ENCODE measurements around the genes PA2G4, BAZ2A and ATP5F1B.

DNA sequence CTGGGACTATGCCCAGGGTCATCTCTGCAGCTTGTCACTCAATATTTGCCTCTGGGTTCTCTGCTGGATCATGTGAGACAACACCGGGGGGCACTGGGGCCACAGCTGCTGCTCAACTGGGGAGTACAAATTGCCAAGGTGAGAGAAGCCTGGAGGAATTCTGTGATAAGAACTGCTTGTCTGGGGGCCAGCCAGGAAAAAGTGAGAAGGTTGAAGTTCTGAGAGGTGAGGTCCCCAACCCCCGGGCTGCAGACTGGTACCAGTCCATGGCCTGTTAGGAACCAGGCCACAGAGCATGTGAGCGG lies 7.3 kb upstream of the PA2G4 start:
- PRO-cap: no peak
- RRBS: no CpG with 5 or more reads among the region's 3 CpGs

DNA sequence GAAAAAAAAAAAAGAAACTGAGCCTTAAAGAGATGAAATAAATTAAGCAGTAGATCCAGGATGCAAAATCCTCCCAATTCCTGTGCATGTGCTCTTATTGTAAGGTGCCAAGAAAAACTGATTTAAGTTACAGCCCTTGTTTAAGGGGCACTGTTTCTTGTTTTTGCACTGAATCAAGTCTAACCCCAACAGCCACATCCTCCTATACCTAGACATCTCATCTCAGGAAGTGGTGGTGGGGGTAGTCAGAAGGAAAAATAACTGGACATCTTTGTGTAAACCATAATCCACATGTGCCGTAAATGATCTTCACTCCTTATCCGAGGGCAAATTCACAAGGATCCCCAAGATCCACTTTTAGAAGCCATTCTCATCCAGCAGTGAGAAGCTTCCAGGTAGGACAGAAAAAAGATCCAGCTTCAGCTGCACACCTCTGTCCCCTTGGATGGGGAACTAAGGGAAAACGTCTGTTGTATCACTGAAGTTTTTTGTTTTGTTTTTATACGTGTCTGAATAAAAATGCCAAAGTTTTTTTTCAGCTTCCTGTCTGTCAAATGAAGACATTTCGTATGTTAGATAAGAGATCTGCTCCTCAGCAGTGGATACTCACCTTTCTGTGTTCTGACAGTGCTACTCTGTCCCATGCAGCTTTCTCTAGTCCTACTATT lies 1.3 kb upstream of the PA2G4 start:
- PRO-cap: no peak
- RRBS: no CpG with 5 or more reads among the region's 5 CpGs

DNA sequence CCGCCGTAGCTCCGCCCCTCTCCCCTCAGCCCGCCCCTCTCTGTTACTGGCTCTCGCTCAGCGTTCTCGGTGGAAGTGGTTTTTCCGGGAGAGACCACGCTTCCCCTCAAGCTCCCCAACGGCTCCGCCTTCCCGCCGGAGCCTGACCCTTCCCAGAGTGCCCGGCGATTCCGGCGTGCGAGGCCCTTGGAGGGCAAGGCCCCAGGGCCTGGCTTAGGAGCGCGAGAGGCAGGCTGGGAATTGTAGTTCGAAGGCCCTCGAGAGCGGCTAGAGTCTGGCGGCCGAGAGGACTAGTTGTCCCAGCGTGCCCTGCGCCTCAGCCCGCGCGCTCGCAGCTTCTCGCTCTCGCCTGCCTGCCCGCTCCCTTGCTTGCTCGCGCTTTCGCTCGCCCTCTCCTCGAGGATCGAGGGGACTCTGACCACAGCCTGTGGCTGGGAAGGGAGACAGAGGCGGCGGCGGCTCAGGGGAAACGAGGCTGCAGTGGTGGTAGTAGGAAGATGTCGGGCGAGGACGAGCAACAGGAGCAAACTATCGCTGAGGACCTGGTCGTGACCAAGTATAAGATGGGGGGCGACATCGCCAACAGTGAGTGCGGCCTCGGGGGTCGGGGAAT lies at the start of gene PA2G4:
Gene PA2G4 (plus strand): TSS at position 319 of the 613 bp plus-strand sequence.
- PRO-cap: bidirectional peak, plus-strand start at position 421 of the sequence, minus-strand start outside the sequence
- RRBS: under 1% methylated on average over 6 of the region's 54 CpGs

DNA sequence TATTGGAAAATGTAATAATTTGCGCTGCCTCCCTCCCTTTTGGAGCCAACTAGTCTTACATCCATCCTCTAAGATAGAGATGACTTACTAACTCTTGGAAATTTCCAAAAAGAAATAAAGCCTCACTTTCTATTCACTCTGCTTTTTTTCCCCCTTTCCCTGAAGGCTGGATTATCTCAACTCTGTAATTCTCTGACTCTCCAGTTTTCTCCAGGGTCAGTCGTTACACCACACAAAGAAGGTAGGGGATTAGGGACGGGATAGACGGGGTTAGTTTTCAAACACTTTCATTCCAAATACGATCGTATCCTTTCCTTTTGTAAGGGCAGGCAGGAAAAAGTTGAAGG lies 715 bp upstream of the ESYT1 start:
- PRO-cap: no peak
- RRBS: no CpG with 5 or more reads among the region's 6 CpGs

DNA sequence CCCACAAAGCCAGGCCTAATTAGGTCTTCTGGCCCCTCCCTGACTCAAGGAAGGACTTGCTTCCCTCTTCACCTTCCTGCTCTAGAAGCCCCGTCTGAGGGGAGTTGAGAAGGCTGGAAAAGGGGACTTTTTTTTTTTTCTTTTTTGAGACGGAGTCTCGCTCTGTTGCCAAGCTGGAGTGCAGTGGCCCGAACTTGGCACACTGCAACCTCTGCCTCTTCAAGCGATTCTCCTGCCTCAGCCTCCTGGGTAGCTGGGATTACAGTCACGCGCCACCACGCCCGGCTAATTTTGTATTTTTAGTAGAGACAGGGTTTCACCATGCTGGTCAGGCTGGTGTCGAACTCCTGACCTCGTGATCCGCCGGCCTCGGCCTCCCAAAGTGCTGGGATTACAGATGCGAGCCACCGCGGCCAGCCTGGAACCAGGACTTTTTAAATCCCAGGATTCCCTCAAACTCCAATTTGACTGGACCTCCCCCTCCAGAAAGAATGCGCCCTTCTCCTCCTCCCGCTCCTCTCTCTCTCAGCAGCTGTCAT lies 1.8 kb downstream of the ESYT1 start:
- PRO-cap: no peak
- RRBS: no CpG with 5 or more reads among the region's 19 CpGs

DNA sequence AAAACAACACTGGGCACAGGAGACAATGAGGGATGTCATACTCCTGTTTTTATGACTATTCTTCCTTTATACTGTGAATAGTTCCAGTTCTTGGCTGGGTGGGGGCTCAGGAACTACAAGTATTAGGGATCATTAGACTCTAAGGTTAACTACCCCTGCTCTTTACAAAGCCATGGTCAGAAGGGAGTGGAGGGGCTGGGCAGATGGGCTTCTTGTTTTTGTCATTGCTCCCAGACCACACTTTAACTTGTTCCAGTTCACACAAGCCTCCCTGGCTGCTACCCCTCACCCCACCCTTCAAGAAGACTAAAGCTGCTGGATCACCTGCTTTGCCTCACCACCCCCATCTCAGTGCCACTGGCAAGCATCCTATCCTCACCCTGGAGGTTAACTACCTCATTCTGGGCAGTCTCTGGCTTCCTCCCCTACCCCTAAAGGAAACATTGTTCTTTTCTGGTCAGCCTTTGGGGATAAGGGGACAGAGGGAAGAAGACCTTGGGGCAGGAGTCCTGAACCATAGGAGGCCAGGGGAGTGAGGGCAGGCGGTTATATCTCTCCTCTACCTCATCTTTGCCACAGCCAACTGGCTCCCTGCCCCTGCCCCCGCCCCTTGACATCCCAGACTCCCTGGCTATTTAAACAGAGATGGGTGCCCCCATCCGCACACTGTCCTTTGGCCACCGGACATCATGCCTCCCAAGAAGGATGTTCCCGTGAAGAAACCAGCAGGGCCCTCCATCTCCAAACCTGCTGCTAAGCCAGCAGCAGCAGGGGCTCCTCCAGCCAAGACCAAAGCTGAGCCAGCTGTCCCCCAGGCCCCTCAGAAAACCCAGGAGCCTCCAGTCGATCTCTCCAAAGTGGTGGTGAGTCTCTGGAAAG lies 1.1 kb downstream of the MYL6B start:
- PRO-cap: no peak
- RRBS: no CpG with 5 or more reads among the region's 6 CpGs

DNA sequence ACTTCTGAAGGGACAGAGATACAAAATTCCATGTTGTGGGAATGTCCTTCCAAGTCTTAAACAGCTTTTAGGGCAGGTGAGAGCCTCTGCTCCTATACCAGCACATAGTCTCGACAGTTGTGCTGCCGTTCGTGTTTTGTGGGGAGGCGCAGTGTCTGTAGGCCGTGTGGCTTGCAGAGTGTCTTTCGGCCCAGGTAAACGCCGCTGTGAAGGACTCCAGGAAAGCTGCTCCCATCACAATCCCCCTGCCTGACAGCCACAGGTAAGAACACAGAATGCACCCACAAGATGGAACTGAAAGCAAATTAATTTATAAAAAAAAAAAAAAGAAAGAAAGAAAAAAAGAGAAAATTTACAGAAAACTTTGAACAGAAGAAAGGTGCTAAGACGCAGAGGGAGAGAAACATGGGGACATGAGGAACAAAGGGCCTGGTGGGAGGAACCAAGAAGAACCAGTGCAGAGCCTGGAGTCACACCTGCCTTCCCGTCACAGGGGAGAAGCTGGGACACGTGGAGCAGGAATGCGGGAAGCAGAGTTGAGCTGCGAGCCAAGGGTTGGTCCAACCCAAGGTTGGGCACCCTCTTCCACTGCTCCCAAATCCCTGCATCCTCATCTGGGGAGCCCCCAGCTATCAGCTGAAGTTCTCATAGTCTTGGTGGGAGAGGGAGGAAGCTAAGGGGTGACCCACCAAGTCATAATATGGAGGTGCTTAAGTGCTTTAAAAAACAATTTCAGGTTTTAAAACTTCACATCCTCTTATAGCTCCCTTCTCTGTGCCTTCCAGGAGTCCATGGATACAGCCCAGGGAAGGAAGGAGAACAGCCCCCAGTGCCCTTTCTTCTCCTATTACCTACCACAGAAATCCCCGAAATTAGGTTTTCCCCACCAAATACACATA lies 4.2 kb downstream of the MYL6 start:
- PRO-cap: no peak
- RRBS: no CpG with 5 or more reads among the region's 14 CpGs

DNA sequence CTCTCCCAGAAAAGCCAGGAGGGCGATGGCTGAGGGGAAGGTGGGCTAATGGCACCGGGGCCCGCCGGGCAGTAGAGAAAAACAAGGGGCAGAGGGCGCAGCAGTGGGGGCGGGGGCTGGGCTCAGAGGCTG lies 383 bp downstream of the SMARCC2 start:
- PRO-cap: no peak
- RRBS: 0% methylated on average over 2 of the region's 6 CpGs

DNA sequence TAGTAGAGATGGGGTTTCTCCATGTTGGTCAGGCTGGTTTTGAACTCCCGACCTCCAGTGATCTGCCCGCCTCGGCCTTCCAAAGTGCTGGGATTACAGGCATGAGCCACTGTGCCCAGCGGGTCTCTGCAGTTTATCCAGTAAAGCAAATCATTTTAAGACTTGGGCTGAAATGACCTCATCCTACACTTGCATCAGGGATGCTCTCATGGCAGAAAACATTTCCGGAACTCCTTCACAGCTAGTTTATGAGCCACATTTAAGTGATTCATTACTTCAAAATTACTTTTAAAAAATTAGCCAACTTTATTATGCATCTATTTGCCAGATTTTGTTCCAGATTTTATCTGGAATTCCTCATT lies 7.5 kb upstream of the SMARCC2 start:
- PRO-cap: bidirectional peak, plus-strand start outside the sequence, minus-strand start at position 128 of the sequence
- RRBS: no CpG with 5 or more reads among the region's 5 CpGs

- PRO-cap: no peak
- RRBS: no CpG with 5 or more reads among the region's 8 CpGs
These were observed 12.2 kb downstream of the SLC39A5 start for GRCh38 chr12:56241817-56242651.

- PRO-cap: no peak
- RRBS: no CpG with 5 or more reads among the region's 7 CpGs
These were observed 8.3 kb downstream of the GLS2 start for GRCh38 chr12:56479608-56480015.

GRCh38 chr12:56609665-56610282 lies 20.4 kb downstream of the BAZ2A start:
- PRO-cap: no peak
- RRBS: no CpG with 5 or more reads among the region's 18 CpGs

- PRO-cap: unidirectional peak, minus-strand start at chr12:56630326
- RRBS: under 1% methylated on average over 21 of the region's 58 CpGs
These were observed at the start of gene BAZ2A for GRCh38 chr12:56629907-56630956. Gene BAZ2A (minus strand): TSS chr12:56630326.

DNA sequence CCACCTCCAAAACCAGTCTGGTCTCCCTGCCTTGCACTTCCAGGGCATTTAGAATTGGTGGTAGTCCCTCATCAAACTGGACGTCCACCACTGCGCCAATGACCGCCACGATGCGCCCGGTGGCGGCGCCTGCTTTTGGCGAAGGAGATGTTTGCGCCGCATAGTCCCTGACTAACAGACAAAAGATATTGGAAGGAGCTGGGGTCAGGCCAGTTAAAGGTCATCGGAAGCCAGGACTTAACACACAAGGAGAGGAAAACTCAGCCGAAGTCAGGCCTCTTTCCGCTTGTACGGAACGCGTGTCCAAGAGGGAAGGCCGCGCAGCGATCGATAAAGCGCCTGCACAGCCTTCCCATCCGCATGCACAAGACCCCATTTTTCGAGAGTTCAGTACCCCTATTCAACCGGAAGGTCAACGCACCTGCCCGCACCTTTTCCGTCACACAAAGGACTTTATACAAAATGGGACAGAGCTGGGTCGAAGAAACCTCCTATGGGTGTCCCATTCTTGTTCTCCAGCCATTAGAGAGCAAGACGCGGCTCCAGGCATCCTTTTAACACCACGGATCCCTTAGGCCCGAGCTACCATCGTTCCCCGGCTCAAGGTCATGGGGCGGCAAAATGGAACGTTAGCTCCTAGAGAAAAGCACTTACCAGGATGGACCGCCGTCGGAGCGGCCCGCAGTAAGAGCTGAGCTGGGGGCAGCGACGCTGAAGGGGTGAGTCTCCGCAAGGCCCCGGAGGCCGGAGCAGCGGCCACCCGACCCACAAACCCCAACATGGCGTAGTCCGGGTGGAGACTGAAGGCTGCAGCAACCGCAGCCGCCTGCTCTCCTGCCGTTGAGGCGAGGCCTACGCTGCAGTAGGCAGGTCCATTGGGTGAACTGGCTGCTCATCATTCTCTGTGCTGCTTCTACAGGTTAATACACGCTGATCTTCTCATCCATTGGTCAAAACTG lies at the start of gene ATP5F1B:
Gene ATP5F1B (minus strand): TSS at position 802 of the 959 bp plus-strand sequence.
- PRO-cap: bidirectional peak, plus-strand start outside the sequence, minus-strand start at position 802 of the sequence
- RRBS: 0% methylated on average over 5 of the region's 57 CpGs

- PRO-cap: no peak
- RRBS: no CpG with 5 or more reads among the region's 4 CpGs
These were observed 969 bp downstream of the HSD17B6 start for GRCh38 chr12:56763951-56764634.

GRCh38 chr12:56803747-56804045 lies 40.6 kb downstream of the HSD17B6 start:
- PRO-cap: no peak
- RRBS: no CpG with 5 or more reads among the region's 7 CpGs

DNA sequence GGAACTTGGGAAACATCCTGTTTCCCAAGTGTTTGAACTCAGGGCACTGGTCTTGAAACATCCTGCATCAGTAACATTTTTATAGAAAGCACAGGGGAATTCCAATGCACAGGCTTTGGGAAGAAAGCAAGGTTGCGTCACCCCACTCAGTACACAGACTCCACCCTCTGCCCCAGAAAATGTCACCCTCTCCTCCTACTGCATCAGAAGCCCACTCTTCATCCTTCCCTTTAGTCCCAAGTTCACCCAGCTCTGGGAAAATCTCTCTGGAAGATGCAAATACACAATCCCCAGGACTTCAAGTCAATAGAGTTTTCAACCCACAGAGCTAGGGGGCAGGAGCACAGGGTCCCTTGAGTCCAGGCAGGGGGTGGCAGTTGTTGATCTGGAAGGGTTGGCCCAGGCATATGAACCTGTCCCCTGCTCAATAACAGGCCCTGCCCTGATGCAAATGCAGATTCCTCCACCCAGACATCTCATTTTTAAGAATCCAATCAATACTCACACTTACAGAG lies 1.7 kb downstream of the RDH16 start:
- PRO-cap: no peak
- RRBS: no CpG with 5 or more reads among the region's 1 CpG

GRCh38 chr12:57029032-57029476 lies 12.7 kb upstream of the TAC3 start:
- PRO-cap: no peak
- RRBS: no CpG with 5 or more reads among the region's 10 CpGs

- PRO-cap: no peak
- RRBS: no CpG with 5 or more reads among the region's 3 CpGs
These were observed 1.1 kb upstream of the MYO1A start for GRCh38 chr12:57050840-57051628.

GRCh38 chr12:57104295-57104708 lies 6.9 kb downstream of the STAT6 start:
- PRO-cap: no peak
- RRBS: no CpG with 5 or more reads among the region's 9 CpGs

Measured in MCF 10A (cell line).